Left colon (tissue), 1 donor: ENCODE measurements around a stretch of chr1.

DNA sequence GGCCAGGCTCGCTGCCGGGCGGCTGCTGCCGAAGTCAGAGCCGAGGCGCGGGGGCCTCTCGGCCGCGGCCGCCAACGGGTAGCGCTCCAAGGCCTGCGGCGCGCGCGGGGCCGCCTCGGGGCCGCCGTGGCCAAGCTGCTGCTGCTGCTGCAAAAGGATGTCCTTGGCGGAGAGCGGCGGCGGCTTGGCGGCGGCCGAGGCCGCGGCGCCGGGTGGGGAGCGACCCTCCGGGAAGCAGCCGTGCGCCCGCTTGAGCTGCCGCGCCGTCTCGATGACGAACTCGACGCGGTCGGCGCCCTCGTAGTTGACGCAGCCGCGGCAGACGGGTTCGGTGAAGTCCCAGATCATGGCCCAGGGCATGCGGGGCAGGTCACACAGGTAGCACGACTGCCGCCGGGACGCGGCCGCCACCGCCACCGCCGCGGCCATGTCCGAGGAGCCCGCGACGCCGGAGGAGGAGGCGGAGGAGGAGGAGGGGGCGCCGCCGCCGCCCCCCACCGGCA lies 861 bp downstream of the IRF2BP2 start:
- PRO-cap = bidirectional peak, plus-strand start at position 321 of the sequence, minus-strand start at position 273 of the sequence

DNA sequence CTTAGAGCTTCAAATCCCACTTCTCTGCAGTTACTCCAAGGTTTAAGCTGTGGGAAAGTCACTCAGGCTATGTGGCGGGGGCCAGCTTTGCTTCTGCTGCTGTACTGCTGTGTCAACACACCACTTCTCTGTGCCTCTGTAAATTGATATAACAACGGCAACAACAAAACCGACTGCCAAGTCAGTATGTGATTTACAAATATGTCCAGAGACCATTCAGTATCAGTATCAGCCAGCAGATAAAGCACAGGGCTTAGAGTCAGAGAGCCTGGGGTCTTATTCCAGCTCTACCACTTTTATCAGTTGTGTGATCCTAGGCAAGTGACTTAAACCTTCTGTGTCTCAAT lies 14.2 kb upstream of the IRF2BP2 start:
- PRO-cap = no peak

- PRO-cap = no peak
These were observed 74.2 kb upstream of the IRF2BP2 start for GRCh38 chr1:234684121-234684664.

DNA sequence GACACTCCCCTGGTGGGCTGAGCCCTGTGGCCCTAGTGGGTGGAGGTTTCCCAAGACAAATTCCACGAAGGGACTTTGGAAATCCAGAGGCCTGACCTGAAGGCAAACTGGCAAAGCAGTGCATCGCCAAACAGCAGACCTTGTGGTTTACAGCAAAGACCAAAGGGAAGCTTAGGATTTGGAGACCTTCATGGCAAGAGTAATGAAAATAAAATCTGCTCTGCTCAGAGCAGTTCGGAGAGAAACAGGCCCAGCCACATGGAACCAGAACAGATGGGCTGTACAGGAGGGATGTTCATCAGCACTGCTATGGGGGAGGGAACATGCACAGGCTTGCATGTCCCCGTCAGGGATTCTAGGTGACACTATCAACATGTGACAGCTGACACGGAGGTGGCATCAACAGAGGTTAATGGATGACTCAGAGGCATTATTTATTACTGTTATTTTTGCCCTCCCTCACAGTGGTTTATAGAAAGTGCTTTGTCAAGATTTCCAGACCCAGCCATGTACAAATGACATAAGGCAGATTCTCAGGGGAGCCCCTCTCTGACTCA lies 90.1 kb upstream of the IRF2BP2 start:
- PRO-cap = no peak

- PRO-cap = bidirectional peak, plus-strand start at chr1:234716030, minus-strand start at chr1:234715787
These were observed 105.5 kb upstream of the IRF2BP2 start for GRCh38 chr1:234715170-234716160.

- PRO-cap = no peak
These were observed 109.0 kb upstream of the IRF2BP2 start for GRCh38 chr1:234718873-234719428.

DNA sequence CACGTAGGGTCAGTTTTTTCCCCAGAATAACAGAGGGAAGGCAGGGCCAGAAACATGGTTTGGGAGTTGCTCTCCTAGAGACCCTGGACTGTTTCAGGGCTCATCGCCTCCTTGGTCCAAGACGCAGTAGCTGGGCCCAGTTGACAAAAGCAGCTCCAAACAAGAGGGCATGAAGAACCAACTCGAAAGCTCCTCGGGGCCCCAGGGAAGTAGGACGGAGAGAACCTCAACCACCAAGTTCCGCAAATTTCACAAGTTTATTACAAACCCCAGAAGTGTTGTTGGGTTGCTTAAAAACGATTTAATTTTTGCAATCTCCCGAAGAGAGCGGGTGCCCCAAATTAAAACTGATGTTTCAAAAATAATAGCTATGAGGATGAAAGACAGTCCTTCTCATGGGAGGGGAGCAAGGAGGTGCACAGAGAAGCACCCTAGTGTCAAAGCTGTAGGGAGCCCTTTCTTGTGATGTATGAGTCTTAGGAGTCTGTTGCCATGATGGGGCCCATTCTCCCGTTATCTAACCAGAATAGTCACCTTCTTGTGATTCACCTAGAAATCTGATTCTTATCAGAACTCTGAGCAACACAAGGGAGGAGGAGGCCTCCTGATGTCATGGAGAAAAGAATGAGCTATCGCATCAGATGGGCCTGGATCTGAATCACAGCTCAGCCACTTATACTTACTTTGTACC lies 165.6 kb upstream of the IRF2BP2 start:
- PRO-cap = no peak

GRCh38 chr1:234836095-234836855 lies 226.3 kb upstream of the IRF2BP2 start:
- PRO-cap = no peak

DNA sequence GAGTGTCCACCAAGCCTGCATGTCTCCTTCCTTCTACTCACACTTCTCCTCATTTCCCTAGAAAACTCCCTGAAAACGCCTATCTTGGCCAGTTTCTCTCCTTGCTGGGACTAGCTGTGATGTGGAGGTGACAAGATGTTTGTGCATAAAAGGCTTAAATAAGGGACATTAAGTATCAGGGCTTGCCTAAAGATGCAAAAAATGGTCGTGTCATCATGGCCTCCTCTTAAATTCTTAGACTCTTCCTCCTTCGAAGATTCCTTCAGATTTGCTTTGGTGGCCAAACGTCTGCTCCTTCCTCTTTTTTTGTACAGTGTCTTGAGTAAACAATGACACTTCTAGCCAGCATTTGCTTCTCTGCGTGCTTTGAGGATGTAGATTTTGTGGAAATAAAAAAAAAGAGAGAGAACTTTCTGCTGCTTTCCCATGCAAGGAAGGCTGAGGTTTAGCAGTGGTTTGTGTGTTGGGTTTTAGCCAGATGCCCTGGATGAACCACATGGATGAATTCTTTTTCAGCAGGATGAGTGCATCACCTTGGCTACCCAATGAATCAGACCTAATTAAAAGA lies 239.2 kb upstream of the IRF2BP2 start:
- PRO-cap = unidirectional peak, minus-strand start at position 236 of the sequence

GRCh38 chr1:234851377-234852238 lies 241.6 kb upstream of the IRF2BP2 start:
- PRO-cap = no peak

DNA sequence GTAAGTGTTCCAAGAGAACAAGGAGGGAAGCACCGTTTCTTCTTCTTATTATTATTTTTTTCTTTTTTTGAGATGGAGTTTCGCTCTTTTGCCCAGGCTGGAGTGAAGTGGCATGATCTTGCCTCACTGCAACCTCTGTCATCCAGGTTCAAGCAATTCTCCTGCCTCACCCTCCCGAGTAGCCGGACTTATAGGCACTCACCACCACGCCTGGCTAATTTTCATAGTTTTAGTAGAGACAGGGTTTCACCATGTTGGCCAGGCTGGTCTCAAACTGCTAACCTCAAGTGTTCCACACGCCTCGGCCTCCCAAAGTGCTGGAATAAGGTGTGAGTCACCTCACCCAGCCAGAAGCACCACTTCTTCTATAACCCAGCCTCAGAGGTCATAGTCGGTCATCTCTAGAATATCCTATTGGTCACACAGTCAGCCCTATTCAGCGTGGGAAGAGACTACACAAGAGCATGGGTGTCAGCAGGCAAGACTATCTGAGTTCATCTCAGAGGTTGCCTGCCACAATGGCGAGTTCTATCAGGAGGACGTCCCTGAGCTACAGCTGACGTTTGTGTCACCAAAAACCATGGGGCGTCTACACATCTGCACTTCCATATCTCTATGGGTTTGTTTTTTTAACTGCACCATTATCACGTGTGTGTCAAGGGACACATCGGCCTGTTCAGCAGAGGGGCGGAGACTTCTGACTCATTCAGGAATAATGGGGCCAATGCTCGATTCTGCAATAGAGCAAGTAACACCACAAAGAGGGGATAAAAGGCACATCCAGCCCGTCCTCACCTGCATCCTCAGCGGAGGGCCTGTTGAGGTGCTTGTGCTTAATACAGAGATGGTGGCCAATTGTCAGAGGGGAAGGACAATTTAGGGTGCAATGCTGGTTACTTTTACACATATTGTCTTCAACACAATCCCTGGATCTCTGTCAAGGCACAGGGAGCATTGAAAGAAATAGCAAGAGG lies 256.2 kb upstream of the IRF2BP2 start:
- PRO-cap = no peak

DNA sequence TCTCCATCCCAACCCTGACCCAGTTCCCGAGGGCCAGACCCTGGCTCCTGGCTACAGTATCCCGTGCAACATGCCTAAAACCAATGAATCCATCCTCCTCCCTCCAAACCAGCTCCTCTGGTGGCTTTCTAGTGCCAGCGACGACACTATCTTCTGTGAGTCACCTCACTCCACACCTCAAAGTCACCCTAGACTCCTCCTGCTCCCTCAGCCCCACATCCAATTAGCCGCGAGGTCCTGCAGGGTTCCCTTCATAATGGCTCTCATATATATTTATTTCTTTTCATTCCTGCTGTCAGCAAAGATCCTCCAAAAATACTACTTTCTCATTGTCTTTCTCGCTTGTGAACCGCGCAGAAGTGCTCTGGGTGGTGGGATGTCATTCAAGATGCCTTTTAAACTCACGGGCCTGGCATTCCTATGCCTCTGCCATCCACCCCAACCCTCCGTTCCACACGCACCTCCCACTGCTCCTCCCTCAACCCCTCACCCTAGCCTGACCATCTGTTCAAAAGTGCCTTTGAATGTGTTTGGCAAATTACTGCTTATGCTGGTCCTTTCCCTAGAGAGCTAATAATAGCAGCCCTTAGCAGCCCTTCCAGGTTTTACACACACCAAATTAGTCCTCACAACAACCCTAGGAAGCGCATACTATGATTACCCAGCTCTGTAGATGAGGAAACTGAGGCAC lies 259.0 kb downstream of the TOMM20 start:
- PRO-cap = no peak

DNA sequence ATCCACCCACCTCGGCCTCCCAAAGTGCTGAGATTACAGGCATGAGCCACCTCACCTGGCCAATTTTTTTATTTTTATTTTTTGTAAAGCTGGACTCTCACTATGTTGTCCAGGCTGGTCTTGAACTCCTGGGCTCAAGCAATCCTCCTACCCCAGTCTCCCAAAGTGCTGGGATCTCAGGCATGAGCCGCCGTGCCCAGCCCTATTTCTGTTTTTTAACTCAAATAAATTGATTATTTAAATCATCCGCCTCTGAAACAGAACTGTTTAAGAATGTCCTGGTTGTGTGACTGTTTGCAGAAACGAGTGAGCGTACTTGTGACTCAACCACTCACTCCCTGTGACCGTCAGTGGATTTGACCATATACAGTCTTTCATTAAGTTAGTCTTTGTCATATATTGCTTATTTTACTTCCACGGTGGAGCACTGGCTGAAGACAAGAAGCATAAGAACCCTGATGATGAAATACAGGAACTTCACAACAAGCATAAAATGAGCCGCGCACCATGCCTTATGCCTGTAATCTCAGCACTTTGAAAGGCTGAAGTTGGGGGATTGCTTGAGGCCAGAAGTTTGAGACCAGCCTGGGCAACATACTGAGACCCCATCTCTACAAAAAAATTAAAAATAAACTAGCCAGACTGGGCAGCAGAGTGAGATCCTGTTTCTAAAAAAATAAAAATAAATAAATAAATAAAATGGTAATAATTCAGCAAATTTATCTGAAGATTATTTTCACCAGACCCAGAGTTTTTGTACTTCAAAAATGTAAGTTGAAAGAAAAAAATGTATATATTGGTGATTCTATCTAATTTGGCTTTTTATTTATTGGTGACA lies 194.0 kb downstream of the TOMM20 start:
- PRO-cap = no peak

- PRO-cap = no peak
These were observed 164.4 kb downstream of the TOMM20 start for GRCh38 chr1:234964041-234964767.

DNA sequence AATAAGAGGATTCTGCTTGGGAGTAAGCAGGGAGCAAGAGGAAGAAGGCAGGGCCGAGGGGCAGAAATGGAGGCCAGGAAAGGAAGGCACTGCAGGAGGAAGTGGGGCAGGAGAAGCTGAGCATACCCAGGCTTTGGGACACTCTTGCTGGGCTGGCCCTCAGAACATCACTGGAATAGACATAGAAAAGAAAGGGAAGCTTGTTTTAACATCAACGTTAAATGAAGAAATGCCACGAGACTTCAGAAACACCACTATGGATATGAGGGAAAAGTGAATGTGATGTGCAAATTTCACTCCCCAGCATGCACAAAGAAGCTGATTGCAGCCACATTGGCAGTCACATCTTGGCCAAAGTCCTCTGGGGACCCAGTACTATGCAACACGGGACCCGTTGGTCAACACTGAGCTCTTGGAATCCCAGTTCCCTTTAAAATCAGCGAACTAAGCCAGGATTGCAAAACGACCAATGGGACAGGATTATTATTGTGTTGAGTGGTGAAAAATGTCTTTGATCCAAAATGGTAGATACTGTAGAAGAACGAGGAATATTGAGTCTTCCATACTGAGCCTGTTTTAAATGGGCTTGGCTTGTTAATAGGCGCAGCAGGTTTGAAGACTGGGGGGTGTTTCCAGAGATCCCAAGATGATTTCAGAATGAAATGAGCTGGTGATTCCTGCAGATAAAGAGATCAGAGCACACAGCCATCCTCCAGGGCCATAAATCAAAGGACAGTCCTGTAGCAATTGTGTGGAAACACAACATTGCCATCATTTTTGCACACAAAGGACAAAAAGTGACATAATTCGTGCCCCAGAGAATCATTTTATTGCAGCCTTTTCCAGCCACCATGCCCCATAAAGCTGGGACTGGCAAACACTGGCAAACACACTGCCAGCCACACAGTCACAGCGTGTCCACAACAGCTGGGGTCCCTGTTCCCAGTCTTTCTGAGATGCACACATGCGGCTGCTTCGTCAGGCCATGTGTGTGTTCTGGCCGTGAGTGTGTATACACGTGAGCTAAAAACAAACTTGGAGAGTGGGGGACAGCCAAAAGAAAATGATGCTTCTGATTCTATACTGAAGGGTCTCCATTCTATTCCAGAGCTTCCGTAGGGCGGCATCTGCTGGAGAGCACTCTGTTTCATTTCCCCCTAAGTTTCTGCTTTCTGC lies 152.2 kb downstream of the TOMM20 start:
- PRO-cap = unidirectional peak, minus-strand start at position 172 of the sequence

DNA sequence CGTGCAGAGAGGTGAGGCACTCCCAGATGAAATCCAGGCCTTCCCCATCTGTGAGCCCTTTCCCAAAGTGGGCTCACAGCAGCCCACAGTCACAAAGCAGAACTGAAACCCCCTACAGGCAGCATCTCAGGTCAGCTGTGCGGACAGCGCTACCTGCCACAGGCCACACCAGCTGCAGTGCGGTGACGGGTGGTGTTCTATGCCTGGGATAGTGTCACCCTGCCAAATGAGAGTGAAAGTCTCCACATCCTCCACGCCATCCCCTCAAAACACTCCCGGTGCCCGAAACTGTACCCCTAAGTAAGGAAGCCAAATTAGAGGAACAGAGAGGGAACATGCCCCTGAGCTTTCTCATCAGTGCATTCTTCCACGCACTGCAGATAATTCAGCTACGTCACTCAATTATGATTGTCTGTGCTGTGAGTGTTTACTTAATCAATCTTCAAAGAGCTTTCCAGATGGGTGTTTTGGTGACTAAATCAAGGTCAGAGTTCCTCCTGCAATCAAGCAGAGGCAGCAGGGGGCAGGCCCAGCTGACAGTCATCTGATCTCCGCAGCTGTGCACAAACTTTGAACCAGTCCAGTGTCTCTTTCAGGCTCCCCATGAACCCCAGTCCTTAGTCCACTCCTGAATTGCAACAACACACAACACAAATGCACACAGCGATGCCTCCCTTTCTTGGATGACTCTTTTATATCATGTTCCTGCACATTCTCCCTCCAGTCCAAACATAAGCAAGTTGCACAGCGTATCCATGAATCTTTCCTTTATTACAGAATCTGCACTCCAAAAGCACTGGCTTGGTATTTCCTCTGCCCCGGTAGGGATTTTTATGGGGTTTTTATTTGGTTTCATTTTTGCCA lies 150.0 kb downstream of the TOMM20 start:
- PRO-cap = bidirectional peak, plus-strand start at position 620 of the sequence, minus-strand start at position 379 of the sequence

- PRO-cap = no peak
These were observed 149.2 kb downstream of the TOMM20 start for GRCh38 chr1:234979273-234979918.

- PRO-cap = bidirectional peak, plus-strand start at chr1:234998688, minus-strand start at chr1:234998491
These were observed 130.5 kb downstream of the TOMM20 start for GRCh38 chr1:234997776-234998933.

- PRO-cap = bidirectional peak, plus-strand start at chr1:235068613, minus-strand start at chr1:235068398
These were observed 60.2 kb downstream of the TOMM20 start for GRCh38 chr1:235068296-235068988.

DNA sequence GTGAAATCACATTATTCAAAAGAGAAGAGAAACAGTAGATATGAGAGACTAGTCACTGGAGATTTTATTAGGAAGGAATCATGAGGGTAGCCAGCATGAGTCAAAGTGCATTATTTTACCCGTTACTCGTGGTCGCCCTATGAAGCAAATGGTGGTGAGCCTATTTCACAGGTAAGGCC lies 52.8 kb downstream of the TOMM20 start:
- PRO-cap = no peak